Measurements from ENCODE around the gene DNAH17.

DNA sequence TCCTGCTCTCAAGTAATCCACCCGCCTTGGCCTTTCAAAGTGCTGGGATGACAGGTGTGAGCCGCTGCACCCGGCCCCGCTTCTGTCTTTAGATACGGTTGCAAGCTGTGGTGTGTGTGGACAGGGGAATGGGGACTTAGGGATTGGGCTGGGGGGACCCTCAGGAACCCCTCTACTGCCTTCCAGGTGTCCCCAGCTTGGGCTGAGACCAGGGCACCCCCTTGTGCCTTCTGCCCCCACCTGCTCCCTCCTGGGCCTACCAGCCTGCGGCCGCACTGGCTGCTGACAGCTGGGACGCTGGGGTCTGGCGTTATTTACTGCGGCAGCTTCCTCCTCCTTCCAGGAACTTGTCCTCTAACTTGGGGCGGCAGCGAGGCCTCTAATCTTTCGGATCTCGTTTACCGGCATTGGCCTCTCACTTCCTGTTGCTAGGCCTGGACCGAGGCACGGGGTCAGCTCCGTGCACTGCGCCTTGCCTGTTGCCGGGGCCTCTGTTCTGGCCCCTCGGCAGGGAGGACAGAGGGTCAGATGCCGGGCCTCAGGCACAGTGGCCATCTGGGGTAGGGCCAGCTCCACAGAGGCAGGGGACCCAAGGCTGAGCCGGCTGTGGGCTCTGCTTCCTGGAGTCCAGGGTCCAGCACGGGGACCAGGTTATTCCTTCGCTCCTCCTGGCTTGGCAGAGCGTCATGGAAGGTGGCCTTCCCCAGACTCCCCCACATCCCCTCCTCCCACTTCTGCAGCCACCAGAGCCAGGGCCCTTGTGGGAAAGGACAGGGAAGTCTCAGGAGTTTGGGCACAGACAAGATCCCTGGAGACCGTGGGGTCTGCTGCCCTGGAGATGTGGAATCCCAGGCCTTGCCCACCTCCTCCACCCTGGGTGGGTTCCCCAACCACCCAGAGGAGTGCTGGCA, 31.8 kb downstream of the TMEM235 start:
- PRO-cap = no peak

GRCh38 chr17:78322591-78323473, 37.0 kb downstream of the SOCS3 start:
- PRO-cap = no peak

DNA sequence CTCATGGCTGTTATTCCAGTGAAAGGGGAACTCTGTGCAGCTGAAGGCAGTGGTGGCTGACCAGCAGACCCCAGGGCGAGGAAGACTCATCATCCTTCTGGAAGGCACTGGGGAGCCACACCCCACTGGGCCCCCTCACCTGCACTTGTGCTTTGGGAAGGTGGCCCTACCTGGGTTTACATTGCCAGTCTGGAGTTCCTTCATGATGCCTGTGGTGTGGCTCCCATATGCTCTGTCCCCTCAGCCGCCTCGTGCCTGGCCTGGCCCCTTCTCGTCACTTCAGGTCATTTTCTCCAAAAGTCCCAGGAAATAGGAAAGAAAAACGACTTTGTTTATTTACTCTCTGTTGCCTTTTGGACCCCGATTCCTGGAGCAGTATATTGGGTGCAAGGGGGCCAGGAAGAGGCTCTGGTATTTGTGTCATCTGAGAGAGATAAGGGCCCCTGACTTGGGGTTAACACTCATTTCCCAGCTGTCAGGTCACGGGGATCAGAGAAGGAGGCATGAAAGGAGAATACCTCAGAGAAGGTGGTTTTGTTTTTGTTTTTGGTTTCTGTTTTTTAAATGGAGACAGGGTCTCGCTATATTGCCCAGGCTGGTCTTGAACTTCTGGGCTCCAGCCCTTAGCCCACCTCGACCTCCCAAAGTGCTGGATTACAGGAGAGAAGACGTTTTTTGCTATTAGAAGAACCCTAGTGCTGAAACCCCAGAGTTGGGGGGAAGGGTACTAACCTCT, 4.8 kb downstream of the SOCS3 start:
- PRO-cap = no peak

GRCh38 chr17:78359359-78360024, 385 bp downstream of the SOCS3 start:
- PRO-cap = no peak

- PRO-cap = no peak
Measured at GRCh38 chr17:78360842-78361316, 1.0 kb upstream of the SOCS3 start.

DNA sequence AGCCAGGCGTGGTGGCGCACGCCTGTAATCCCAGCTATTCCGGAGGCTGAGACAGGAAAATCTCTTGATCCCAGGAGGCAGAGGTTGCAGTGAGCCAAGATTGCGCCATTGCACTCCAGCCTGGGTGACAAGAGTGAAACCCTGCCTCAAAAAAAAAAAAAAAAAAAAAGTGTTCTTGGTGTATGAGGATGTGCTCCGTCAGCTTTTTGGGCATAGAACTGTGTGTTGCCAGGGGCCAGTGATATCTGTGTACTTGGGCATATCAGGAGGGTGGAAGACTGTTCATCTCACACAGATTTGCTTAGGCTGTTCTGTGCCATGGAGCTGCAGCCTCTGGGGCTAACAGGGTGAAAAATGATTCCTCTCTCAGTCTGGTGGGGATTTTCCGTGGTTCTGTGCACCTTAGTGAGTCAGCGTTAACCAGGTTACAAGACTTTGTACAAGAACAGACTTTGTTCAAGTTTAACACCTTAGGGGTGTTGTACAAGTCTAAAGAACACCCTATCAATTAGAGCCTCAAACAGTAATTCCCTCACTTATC, 1.2 kb upstream of the PGS1 start:
- PRO-cap = no peak

GRCh38 chr17:78411960-78412480, 33.6 kb downstream of the PGS1 start:
- PRO-cap = no peak

DNA sequence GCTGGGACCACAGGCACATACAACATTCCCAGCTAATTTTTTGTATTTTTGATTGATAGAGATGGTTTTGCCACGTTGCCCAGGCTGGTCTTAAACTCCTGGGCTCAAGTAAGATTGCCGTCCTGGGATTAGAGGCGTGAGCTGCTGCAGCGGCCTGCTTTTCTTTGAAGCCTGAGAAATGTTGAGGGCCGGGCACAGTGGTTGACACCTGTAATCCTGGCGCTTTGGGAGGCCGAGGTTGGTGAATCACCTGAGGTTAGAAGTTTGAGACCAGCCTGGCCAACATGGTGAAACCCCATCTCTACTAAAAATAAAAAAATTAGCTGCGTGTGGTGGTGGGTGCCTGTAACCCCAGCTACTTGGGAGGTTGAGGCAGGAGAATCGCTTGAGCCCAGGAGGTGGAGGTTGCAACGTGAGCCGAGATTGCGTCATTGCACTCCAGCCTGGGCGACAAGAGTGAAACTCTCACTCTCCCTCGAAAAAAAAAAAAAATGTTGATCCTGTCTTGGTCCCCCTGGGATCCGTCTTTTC, 44.2 kb downstream of the PGS1 start:
- PRO-cap = no peak

DNA sequence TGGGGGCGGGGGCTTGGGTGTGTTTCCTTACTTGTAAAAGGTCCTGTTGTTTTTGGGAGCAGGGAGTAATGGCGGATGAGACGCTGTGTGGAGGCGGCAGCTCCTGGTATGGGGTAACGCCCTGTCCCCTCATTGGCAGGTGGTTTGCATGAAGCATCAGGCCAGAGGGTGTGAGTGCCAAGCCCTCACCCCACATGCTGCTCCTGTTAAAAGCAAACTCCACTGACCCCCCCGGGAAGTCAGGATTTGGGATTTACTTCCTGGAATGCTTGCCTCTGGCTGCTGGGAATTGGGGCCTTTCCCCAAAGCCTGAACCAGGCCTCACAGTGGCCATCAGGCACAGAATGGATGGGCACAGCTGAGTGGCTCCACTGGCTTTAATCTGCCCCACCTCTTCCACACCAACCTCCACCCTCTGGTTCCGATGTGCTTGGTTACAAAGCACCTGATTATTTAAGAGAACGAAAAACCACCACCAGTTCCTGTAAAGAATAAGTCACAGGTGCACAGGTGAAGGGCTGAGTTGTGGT, 45.0 kb downstream of the PGS1 start:
- PRO-cap = no peak

GRCh38 chr17:78427982-78428660, 49.7 kb downstream of the PGS1 start:
- PRO-cap = no peak

DNA sequence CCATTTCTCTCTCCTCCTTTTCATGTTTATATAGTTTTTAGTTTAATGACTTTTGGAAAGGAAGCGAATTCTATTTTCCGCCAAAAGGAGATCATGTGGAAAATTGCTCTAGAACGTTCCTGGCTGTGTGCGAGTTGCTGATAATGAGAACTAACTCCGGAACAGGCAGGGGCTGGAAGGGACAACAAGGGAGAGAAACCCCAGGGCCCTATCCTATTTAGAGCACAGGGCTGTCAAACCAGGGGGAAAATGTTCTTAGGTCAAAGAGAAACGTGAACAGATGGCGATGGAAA, 13.7 kb downstream of the DNAH17 start:
- PRO-cap = no peak

GRCh38 chr17:78577208-78577599, at the start of gene DNAH17:
TSS of gene DNAH17 (minus strand) at chr17:78577396.
- PRO-cap = no peak

GRCh38 chr17:78672536-78673253, 95.5 kb upstream of the DNAH17 start:
- PRO-cap = no peak

DNA sequence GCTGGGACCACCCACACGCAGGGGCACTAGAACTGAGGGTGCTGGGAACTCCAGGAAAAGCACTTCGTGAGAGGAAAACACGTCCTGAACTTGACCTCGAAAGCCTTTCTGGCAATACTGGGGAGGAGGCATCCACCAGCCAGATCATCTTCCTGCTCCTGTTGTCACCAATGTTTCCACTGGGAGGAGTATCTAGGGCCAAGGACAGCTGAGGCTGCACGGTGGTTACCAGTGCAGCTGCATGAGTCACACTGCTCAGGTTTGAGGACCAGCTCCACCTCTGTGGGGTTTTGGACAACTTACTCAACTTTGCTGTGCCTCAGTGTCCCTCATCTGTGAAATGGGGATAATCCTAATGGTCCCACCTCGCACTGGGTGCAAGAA, 100.4 kb upstream of the DNAH17 start:
- PRO-cap = no peak

- PRO-cap = bidirectional peak, plus-strand start at chr17:78714784, minus-strand start at chr17:78714754
Measured at GRCh38 chr17:78714458-78715037, 67.5 kb downstream of the CYTH1 start.

DNA sequence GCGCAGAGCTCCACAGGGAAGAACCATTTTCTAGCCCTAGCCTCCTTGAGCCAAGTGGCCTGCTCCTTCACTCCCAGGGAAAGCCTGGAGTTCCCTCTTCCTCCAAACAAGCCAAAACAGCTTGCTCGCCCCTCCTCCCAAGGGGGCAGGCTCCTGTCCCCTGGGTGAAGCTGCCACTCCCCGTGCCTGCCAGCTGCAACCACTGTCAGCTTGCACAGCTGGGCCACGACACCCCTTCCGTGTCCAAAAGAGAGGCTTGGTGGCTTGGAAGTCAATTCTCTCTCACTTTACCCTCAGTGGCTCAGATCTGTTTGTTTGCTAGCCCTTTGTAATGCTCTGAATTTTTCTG, 59.7 kb downstream of the CYTH1 start:
- PRO-cap = unidirectional peak, plus-strand start at position 285 of the sequence

- PRO-cap = no peak
Measured at GRCh38 chr17:78724960-78725402, 57.1 kb downstream of the CYTH1 start.

DNA sequence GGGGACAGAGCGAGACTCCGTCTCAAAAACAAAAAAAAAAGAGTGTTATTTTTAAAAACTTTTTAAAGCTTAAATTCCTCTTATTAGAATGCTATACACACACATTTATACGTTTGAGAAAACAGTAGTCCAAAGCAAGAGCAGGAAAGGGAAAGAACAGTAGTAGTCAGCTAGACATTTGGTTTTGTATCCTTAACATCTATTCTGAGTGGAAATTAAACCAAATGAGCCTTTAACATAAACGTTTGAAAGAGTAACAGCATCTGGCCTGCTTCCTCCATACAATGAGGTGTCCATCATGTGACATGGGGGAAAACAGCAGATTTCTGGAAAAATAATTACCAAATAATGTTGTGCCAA, 20.4 kb downstream of the CYTH1 start:
- PRO-cap = no peak

DNA sequence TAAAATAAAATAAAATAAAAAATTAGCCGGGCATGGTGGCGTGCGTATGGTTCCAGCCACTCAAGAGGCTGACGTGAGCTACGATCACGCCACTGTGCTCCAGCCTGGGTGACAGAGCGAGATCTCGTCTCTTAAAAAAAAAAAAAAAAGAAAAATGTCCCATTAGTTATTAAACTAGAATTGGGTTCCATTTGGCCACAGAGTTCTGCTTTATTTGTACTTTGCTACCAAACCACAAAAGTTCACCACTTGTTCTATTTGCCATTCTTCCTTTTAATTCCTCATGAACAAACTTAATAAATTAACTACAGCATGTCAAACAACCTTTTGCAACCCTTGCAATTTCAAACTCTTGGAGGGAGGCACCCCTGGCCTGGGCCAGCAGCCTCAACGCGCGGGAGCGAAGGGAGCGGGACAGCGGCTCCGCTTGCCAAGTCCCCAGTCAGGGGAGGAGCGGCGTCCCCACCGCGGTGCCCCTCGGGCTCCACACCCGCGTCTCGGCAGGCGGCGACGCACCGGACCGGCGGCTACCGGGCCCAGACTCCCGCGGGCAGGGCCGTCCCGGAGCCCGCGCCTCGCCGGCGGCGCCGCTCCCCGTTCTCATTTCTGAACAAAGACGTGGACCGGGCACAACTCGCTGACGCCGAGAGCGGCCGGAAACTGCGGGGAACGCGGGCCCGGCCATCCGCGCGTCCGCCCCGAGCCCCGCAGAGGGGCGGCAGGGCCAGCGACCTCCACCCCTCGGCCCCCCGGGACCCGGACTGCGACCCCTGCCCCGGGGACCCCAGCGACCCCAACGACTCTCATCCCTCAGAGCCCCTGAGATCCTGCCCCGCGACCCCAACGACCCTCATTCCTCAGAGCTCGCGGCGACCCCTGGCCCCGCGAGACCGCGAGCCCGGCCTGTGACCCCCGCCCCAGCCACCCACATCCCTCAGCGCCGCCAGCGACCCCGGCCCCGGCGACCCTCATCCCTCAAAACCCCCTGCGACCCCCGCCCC, 735 bp downstream of the CYTH1 start:
- PRO-cap = bidirectional peak, plus-strand start at position 604 of the sequence, minus-strand start at position 612 of the sequence

- PRO-cap = no peak
Measured at GRCh38 chr17:78804493-78805249, 22.6 kb upstream of the CYTH1 start.

Measured in NALM6 (cell line).